Jejunum (tissue), 1 donor: ENCODE measurements around a stretch of chr11.

DNA sequence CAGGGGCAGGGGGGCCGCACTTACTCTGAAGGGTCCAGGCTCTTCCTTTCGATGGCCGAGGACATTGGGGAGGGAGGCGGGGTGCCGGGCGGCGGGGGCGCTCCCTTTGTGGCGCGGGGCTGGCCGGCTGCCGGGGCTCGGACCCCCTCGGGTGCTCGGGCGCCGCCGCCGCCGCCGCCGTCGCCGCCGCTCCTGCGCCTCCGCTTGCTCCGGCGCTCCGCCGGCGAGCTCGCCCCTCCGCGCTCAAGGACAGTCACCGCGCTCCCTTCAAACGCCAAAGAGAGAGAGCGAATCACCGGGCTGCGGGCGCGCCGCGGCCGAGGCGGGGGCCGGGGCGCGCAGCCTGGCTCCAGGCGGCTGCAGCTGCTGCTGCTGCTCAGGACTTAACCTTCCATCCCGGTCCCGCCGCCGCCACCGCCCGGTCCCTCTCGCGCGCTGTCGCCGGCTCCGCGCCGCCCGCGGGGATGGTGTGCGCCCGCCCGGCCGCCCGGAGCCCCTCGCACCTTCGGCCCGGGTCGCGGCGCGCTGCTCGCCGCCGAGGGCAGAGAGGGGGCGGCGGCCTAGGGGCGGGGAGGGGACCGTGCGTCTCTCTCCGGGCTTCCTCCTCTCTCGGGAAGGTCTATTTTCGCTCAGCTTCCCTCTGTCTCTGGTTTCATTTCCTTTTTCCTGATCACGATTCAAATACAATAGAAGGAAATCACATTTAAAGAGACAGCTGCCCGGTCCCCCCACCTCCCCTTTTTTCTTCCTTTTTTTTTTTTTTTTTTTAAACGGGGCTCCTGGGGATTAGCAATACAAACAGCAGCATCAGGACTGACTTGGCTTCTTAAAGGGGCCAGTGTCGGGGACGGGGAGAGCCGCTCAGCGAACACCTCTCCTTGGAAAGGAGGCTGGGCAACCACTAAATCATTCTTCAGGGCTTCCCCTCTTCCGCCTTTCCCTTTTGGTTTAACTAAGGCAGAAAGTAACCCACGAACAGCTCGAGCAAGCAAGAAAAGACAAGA is 22.3 kb downstream of the LMO2 start:
- PRO-cap, result bidirectional peak, plus-strand start at position 829 of the sequence, minus-strand start at position 611 of the sequence

GRCh38 chr11:34329221-34329786 is 28.5 kb downstream of the ABTB2 start:
- PRO-cap, result no peak

GRCh38 chr11:34359017-34359567 is 1.3 kb upstream of the ABTB2 start:
- PRO-cap, result no peak

GRCh38 chr11:34404922-34405627 is 33.7 kb upstream of the CAT start:
- PRO-cap, result no peak

DNA sequence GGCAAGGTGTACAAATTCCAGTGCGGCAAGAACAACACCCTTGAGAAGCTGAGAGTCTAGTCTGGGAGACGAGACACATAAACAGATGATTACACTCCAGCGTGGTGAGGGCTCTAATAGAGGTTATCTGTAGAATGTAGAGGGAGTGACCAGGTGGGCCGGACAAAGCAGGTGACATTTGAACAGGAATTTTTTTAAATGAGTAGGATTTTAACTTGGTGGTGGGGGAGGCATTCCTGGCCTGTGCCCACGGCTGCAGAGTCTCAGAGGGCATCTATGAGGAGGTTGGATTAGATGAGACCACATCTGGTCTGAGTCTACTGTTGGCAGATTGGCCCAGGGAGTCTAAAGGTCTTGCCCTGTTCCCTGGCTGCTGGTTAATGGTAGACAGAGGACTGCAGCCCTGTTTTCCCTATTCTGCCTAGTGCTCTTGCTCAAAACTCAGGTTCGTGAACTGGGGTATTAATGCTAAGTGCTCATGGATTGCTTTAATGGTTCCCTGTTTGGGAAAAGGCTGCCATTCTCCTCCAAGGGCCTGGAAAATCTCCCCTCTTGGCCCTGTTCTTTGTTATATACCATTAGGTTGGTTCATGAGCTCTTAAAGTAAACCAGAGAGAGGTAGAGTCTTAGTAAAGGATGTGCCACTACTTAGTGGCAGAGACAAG is 1.1 kb downstream of the CAT start:
- PRO-cap, result no peak

- PRO-cap, result no peak
Measured at GRCh38 chr11:34495419-34496539, 17.8 kb downstream of the ELF5 start.

GRCh38 chr11:34601332-34601870 is 19.5 kb upstream of the EHF start:
- PRO-cap, result no peak

DNA sequence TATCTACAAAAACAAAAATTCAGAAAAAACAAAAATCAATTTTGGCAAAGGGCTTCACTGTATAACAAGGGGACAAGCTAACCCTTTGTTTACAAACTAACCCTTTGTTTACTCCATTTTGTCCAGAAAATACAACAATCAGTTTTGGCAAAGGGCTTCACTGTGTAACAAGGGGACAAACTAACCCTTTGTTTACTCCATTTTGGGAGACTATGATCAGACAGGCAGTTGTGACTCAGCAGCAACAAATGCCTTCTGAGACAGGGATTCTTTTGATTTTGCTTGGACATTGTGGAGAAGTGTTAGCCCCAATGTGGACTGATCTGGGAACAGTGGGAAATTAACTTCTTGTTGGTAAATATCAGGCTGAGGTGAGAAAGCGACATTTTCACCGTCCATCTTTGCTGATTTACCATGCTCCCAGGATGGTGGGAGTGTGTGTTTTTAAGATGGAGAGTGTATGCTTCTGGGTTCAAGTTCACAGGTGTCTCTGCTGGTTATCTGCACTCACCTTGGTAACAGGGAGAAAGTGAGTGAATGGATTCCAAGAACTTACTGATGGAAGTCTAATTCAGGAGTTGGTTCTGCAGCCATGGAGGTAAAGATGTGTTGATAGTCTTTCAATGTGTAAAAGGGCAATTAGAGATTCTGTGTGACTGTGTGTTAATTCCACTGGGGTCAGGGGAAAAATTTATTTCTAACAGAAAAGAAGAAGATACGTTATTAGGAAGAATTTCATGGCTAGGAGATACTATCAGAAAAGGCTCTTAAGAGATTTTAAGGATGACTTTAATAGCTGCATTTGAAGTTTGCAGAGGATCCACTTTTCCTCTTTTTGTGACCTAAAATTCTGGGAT is 1.2 kb downstream of the EHF start:
- PRO-cap, result no peak

- PRO-cap, result no peak
Measured at GRCh38 chr11:34641389-34641769, 20.5 kb downstream of the EHF start.

GRCh38 chr11:34775399-34775870 is 140.7 kb downstream of the APIP start:
- PRO-cap, result no peak

GRCh38 chr11:34784236-34784564 is 132.0 kb downstream of the APIP start:
- PRO-cap, result no peak

DNA sequence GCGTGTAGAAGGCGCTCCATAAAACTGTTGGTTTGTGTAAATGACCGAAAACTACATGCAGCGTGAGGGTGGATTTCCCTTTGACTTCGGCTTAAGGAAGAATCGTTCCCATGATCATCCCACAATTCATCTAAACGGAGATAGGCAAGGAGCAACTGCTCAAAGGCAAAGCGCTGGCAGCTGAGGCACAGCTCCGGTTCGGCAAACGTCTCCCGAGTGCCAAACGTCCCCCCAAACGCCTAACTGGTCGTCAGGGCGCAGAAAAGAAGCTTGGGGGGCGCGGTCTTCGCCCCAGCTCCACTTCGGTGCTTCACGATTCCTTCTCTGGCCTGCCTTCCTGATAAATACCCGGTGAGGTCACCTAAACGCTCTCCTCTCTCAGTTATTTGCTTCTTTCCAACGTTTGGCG is 587 bp downstream of the APIP start:
- PRO-cap, result no peak

DNA sequence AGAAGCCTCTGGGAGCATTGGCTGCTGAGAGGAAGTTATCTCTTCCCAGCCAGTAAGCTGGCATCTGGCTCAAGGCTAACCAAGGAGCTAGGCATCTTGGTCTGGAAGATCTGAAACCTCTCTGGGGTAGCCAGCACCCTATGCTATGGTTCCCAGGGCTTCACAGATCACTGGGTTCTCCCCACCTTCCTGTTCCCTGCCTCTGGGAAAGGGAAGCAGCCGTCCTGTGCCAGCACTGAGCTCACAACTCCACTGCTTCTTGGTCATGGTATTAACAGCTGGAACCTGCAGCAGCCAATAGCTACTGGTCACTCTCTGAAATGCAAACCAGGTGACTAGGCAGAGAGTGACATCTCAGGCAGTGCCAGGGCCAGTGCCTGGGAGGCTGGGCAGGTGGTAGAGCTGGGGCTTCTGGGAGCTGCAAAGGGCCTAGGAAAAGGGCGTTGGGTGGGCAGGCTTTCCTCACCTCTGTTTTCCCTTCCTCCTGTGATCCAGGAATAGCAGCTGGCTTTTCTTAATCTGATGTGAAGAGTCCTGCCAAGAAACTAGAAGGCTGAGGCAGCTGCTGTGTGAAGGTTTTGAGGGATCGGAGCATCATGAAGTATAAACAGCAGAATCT is 22.3 kb upstream of the CD44 start:
- PRO-cap, result no peak

GRCh38 chr11:35176379-35176922 is 37.5 kb downstream of the CD44 start:
- PRO-cap, result no peak

- PRO-cap, result no peak
Measured at GRCh38 chr11:35180083-35180713, 41.2 kb downstream of the CD44 start.

GRCh38 chr11:35214568-35215481 is 75.9 kb downstream of the CD44 start:
- PRO-cap, result no peak

- PRO-cap, result no peak
Measured at GRCh38 chr11:35221389-35221854, 82.5 kb downstream of the CD44 start.

- PRO-cap, result no peak
Measured at GRCh38 chr11:35228994-35229600, 90.1 kb downstream of the CD44 start.

DNA sequence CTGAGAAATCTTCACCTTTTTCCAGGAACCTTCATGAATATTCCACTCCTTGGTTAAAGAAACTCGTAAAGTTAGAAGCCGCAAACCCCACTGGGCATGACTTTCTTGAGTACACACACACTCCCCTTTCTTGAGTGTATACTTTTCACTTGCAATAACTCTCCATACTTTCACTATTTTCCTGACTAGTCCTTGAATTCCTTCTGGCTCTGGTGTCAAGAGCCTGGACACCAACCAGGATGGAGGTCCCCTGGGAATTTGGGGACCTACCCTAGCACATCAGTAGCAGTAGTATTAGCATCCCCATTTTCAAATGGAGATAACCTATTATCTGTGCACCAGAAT is 76.0 kb downstream of the SLC1A2 start:
- PRO-cap, result no peak

GRCh38 chr11:35524446-35524824 is 981 bp downstream of the PAMR1 start:
- PRO-cap, result no peak